ENCODE results near the genes SEMA6B and TICAM1.

GRCh38 chr19:4170949-4171797 lies 11.2 kb downstream of the SIRT6 start:
- PRO-cap, result no peak
CAGE:
- cytosol, long polyA minus RNA, result no peak
- cytosol, long polyA plus RNA, result no peak
- long polyA plus RNA, result no peak
- nucleus, long polyA minus RNA, result no peak
- nucleus, long polyA plus RNA, result no peak

GRCh38 chr19:4284180-4285051 lies 5.3 kb downstream of the SHD start:
- PRO-cap, result no peak
CAGE:
- cytosol, long polyA minus RNA, result no peak
- cytosol, long polyA plus RNA, result no peak
- long polyA plus RNA, result no peak
- nucleus, long polyA minus RNA, result no peak
- nucleus, long polyA plus RNA, result no peak

DNA sequence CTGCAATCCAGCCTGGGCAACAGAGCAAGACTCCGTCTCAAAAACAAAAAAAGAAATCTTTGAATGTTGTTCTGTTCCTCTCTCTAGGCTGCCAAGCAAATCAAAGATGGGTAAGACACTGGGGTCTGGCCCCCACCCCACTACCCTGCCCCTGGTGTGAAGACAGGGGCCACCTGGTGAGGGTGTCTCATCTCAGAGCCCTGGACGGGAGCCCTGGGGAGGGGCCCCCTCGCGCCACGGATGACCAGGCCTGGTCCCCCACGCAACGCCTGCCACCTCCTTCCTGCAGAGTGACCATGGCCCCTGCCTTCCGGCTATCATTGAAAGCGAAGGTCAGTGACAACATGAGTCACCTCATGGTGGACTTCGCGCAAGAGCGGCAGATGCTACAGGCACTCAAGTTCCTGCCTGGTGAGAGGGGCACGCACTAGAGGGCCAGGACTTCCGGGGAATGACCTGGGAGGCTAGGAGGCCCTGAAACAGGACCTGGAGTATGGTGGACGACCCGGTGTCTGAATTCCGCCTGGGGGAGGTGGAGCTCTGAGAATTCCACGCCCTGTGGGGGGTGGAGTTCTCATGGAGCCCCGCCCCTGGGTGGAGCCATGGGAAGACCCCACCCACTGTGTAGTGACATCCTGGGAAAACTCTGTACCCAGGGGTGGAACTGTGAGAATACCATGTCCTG lies 5.9 kb downstream of the FSD1 start:
- PRO-cap, result unidirectional peak, plus-strand start at position 544 of the sequence
CAGE:
- cytosol, long polyA minus RNA, result no peak
- cytosol, long polyA plus RNA, result no peak
- long polyA plus RNA, result no peak
- nucleus, long polyA minus RNA, result no peak
- nucleus, long polyA plus RNA, result no peak

- PRO-cap, result no peak
CAGE:
- cytosol, long polyA minus RNA, result no peak
- cytosol, long polyA plus RNA, result no peak
- long polyA plus RNA, result no peak
- nucleus, long polyA minus RNA, result no peak
- nucleus, long polyA plus RNA, result no peak
Measured at GRCh38 chr19:4340923-4341189, 2.2 kb upstream of the STAP2 start.

DNA sequence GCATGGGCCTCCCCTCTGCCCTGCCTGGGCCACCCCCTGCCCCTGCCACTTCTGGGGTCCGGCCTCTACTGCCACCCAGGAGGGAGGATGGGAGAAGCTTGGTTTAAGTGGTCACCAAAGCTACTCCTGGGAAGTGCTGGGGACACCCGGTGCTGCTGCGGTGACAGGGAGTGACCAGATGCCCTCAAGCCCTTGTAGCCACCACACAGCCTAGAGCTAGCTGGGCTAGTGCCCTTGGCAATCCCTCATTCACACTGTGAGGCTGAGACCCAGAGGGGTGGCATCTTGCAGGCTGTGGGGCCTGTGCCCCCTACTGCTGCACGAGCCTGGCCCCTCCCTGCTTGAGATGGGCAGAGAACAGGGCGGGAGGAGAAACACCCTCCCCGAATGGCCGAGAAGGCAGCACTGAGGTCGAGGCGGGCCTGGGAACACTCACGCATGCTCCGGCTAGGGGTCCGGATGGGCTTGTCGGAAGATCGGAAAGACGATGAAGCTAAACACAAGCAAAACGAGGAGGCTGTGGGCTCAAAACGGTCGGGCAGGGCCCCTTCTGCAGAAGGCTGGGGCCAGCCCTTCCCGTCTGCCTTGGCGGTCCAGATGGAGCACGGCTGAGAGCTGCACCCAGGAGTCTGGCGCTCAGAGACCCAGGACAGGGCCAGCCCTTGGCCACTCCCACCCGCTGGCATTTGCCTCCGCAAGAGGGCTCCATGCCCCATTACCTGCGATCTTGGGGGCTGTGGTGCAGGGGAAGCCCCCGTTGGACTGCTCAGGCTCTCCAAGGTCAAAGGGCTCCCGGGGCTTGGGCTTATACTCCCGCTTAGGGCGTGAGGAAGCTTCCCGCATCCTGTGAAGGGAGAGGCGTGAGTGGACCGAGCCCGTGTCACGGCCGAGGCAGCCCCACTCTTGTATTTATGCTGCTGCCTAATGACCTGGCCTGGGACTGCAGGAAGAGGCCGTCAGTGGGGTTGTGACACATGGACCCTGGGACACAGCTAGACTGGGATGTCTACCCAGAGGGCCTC lies 18.8 kb downstream of the MPND start:
- PRO-cap, result no peak
CAGE:
- cytosol, long polyA minus RNA, result no peak
- cytosol, long polyA plus RNA, result no peak
- long polyA plus RNA, result no peak
- nucleus, long polyA minus RNA, result no peak
- nucleus, long polyA plus RNA, result no peak

GRCh38 chr19:4366240-4367199 lies 23.2 kb downstream of the MPND start:
- PRO-cap, result no peak
CAGE:
- cytosol, long polyA minus RNA, result no peak
- cytosol, long polyA plus RNA, result no peak
- long polyA plus RNA, result no peak
- nucleus, long polyA minus RNA, result no peak
- nucleus, long polyA plus RNA, result no peak

DNA sequence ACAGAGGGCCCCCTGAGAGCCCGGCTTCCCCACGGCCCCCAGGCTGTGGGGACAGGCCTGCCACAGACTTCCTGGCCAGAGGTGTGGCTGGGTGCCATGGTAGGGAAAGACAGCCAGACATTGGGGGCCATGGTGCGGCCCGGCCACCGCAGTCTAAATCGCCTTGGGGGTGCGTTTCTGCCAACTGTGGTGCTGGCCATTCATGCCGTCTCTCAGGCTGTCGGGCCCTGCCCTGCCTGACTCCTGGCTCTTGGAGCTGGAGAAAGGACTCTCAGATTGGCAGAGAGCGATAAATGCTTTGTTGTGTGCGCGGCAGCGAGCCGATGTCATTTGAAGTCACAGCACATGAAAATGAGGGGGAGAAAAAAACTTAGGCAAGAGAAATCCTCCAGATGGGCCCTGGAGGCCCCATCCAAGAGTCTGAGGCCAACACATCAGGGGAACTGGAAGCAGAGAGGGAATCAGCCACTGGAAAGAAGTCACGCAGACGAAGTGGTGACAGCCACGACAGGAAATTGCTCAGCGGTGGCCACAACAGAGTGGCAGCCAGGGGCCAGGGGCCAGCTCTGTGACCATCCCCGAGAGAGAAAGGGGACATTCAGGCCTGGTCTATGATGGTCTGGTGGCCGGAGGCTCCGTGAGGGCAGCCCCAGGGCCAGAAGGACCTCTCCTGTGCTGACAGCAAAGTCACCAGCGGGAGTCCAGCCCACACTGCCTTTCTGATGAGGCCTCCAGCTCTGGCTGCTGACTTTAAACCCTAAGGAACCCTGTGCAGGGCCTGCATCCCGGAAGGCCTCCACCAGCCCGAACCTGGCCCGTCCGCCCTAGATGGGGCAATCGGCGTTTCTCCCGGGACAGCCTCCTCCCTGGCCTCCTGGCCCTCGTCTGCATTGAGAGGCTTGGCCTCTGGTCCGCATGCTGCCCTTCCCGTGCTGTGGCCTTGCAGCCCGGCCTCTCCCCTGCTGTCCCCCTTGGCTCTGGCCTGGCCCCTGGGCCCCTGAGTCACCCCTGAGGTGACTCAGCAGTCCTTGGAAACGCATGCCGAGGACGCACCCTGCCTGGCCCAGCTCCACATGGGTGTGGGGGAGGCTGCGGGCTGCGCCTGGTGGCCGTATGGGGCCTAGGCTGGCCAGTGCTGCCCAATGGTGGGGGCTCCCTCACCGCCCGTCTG lies 26.2 kb downstream of the SH3GL1 start:
- PRO-cap, result bidirectional peak, plus-strand start at position 1,074 of the sequence, minus-strand start at position 887 of the sequence
CAGE:
- cytosol, long polyA minus RNA, result no peak
- cytosol, long polyA plus RNA, result no peak
- long polyA plus RNA, result no peak
- nucleus, long polyA minus RNA, result no peak
- nucleus, long polyA plus RNA, result no peak

- PRO-cap, result no peak
CAGE:
- cytosol, long polyA minus RNA, result no peak
- cytosol, long polyA plus RNA, result no peak
- long polyA plus RNA, result no peak
- nucleus, long polyA minus RNA, result no peak
- nucleus, long polyA plus RNA, result no peak
Measured at GRCh38 chr19:4399531-4400182, 690 bp downstream of the SH3GL1 start.

DNA sequence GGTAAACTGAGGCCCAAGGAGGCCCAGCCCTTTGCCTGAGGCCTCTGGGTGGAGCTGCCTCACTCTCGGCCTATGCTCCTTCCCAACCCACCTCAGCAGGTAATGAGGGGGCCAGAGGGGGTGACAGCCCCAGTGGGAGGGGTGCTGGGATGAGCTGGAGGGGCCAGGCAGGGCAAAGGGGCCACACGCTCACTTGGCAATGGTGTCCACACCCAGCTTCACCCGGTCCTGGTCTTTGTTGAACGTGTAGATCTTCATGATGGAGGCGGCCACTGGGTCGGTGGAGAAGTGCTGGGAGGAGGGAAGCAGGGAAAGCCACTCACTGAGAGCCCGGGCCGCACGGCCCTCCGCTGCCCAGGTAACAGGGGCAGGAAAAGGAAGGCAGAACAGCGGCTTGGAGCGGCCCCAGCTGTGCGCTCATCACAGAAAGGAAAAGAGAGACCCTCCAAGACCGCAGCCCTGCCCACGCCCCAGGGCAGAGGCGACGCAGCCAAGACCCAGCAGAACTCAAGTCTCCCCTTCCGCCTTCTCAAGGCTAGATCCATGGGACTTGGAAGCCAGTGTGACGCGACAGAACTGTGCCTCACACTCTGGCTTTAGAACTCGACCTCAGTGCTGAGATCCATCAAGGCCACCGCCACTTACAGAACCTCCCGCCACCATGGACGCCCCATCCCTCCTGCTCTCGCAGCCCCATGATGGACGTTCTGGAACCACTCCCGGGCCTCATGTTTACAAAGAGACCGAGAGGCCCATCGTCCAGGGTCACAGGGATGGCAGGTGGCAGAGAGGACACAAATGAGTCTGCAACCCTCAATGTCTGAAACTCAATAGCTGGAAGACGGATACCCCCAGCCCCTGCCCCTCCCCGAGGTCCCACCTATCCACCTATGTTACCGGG lies 9.2 kb downstream of the UBXN6 start:
- PRO-cap, result no peak
CAGE:
- cytosol, long polyA minus RNA, result no peak
- cytosol, long polyA plus RNA, result no peak
- long polyA plus RNA, result no peak
- nucleus, long polyA minus RNA, result no peak
- nucleus, long polyA plus RNA, result no peak

DNA sequence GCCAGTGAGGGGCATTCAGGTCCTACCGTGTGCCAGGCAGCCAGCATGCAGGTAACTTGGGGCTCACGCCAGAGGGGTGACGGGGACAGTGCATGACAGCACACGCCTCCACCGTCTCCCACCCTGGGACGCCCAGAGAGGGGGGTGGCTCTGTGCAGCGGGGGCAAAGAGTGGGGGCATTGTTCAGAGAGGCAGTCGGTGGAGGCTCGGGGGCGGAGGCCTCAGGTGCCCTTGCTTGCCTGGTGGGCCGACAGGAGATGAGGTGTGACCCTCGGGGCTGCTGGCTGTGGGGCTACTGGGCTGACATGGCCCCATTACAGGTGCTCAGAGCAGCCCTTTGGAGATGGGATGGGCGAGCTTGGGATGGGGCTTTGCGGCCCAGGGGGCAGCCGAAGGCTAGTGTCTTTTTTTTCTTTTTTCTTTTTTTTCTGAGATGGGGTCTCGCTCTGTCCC lies 18.4 kb downstream of the PLIN4 start:
- PRO-cap, result no peak
CAGE:
- cytosol, long polyA minus RNA, result no peak
- cytosol, long polyA plus RNA, result no peak
- long polyA plus RNA, result no peak
- nucleus, long polyA minus RNA, result no peak
- nucleus, long polyA plus RNA, result no peak

DNA sequence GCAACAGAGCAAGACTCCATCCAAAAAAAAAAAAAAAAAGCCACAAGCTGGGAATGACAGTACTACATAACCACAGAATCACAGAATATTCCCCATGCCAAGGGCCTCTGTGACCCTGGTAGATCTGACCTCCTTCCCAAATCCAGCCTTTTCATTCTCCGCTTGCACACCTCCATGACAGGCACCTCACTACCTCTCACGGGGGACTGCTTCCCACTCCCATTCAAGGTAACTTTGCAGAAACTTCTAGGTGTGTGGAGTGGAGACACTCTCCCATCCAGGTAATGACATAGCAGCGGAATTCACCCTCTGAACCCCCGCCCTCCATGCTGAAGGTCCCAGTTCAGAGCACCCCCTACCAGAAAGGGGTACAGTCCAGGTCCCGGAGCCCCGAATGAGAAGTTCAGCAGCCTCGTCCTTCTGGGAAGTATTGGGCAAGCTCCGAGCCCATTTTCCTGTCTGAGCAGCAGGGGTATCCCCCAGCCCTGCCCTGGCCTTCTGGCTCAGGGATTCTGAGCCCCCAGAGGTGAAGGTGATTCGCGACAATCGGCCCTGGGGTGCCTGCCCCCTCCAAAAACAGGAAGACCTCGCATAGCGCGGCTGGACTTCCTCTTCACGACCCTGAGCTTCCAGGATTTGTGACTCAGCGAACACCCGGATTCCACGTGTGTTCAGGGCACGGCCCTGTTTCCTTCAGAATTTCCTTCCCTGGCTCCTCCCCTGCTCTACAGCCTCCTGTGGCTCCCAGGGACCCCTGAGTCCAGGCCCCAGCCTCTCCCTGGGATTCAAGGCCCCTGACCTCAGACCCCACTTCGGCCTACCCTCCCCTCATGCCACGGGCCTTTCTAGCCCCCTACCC lies at the start of gene SEMA6B:
TSS of gene SEMA6B (minus strand) at position 514 of the 859 bp plus-strand sequence.
- PRO-cap, result bidirectional peak, plus-strand start at position 755 of the sequence, minus-strand start at position 638 of the sequence
CAGE:
- cytosol, long polyA minus RNA, result start-site peak on the minus strand centred at position 536 of the sequence, 47 bp wide, 106 reads
- cytosol, long polyA plus RNA, result no peak
- long polyA plus RNA, result start-site peak on the minus strand centred at position 517 of the sequence, 173 bp wide, 299 and 323 reads in 2 replicates
- nucleus, long polyA minus RNA, result start-site peak on the minus strand centred at position 509 of the sequence, 176 bp wide, 833 reads
- nucleus, long polyA plus RNA, result no peak

DNA sequence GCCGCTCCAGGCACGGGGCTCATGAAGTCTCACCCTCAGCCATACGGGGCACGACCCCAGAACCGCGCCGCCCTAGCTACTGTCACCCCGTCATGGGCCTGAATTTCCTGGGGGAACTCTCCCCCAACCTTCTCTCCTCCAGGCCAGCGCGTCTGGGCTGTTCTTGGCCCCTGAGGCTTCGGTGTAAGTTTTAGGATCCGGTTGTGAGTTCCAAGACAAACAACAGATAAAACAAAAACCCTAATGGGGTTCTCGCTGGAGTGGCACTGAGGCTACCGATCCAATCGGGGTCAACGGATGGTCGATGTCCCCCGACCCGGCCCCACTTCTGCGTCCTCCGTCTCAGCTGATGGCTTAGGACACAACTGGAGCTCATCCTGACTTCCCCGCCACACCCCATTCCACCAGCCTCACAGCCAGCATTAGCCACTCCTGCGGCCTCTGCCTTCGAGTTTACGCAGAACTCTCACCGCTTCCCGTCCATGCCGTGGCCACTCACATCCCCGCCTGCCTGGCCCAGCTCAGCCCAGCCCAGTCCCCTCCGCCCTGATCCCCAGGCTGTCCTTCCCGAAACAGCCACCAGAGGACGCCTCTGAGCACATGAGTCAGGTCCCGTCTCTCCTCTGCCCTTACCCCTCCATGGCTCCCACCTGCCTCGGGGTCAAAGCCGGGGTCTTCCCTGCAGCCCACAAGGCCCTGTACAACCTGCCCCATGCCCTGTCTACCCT lies 7.8 kb upstream of the SEMA6B start:
- PRO-cap, result no peak
CAGE:
- cytosol, long polyA minus RNA, result no peak
- cytosol, long polyA plus RNA, result no peak
- long polyA plus RNA, result no peak
- nucleus, long polyA minus RNA, result no peak
- nucleus, long polyA plus RNA, result no peak

GRCh38 chr19:4583758-4584948 lies 24.7 kb upstream of the SEMA6B start:
- PRO-cap, result unidirectional peak, plus-strand start at chr19:4584375
CAGE:
- cytosol, long polyA minus RNA, result no peak
- cytosol, long polyA plus RNA, result no peak
- long polyA plus RNA, result no peak
- nucleus, long polyA minus RNA, result no peak
- nucleus, long polyA plus RNA, result no peak

DNA sequence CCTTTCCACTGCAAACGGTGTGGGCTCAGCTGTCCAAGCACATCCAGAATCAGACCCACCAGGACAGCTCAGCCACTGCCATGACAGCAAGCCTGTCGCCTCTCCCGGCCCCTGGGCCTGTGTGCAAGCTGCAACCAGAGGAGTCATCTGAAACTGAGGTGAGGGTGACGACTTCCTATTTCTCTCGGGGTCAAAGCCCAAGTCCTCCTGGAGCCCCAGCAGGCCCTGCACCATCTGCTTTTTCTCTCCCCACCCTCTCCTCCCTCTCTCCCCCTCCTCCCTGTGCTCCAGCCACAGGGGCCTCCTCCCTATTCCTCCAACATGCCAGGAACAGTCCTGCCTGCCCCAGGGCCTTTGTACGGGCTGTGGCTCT lies 23.4 kb upstream of the MYDGF start:
- PRO-cap, result no peak
CAGE:
- cytosol, long polyA minus RNA, result no peak
- cytosol, long polyA plus RNA, result no peak
- long polyA plus RNA, result no peak
- nucleus, long polyA minus RNA, result no peak
- nucleus, long polyA plus RNA, result no peak

GRCh38 chr19:4709486-4710524 lies 13.8 kb downstream of the DPP9 start:
- PRO-cap, result no peak
CAGE:
- cytosol, long polyA minus RNA, result no peak
- cytosol, long polyA plus RNA, result no peak
- long polyA plus RNA, result no peak
- nucleus, long polyA minus RNA, result no peak
- nucleus, long polyA plus RNA, result no peak

DNA sequence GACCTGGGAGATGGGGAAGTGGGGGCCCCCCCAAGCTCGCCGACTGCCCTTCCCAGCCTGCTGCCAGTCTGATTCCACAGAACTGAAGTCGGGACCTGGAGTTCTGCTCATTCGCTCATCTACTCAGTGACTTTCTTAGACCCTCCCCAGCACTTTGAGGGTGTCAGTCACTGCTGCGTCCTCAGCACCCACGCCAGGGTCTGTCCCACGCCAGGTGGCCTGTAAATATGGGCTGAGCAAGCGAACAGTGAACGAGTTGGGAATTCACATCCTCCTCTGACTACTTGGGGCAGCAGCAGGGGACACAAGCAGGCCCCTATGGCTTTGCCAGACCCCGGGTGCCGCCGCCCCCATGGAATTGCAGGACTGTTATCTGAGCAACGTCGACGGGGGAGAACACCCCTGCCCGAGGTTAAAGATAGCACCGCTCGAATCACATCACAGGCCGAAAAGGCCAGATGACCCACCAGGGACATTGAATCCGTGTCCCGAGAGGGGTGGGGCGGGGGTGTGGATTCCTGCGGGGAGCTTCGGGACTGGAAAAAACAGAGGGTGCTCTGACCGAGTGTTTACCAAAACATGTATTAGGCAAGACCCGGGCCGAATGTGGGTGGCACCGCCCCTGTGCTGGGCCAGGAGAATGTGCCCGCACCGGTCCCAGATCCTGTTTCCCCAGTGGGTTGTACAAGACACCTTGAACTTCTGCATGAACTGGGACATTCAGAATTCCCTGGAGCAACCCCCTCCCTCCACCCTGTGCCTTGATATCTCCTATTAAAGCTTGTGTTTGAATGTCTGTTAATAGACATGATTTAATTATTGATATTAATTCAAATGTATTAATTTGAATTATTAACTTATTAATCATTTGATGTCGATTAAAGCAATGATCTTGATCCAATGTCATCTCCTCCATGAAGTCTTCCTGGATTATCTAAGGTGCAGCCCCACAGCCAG lies 9.1 kb downstream of the FEM1A start:
- PRO-cap, result no peak
CAGE:
- cytosol, long polyA minus RNA, result no peak
- cytosol, long polyA plus RNA, result no peak
- long polyA plus RNA, result no peak
- nucleus, long polyA minus RNA, result no peak
- nucleus, long polyA plus RNA, result no peak

- PRO-cap, result unidirectional peak, plus-strand start at chr19:4831397; bidirectional peak, plus-strand start at chr19:4831918, minus-strand start at chr19:4831712; unidirectional peak, minus-strand start at chr19:4831958
CAGE:
- cytosol, long polyA minus RNA, result start-site peak on the minus strand at chr19:4831709-4831725, 24 reads
- cytosol, long polyA plus RNA, result start-site peak on the minus strand at chr19:4831675-4831718, 181 and 207 reads in 2 replicates
- long polyA plus RNA, result start-site peak on the minus strand at chr19:4831665-4831718, 337 and 235 reads in 2 replicates
- nucleus, long polyA minus RNA, result start-site peak on the minus strand at chr19:4831674-4831726, 107 reads
- nucleus, long polyA plus RNA, result no peak
Measured at GRCh38 chr19:4831009-4832105, at the start of gene TICAM1. TSS of gene TICAM1 (minus strand) at chr19:4831712.

GRCh38 chr19:4866682-4867291 lies 680 bp downstream of the PLIN3 start:
- PRO-cap, result bidirectional peak, plus-strand start at chr19:4867114, minus-strand start at chr19:4867019
CAGE:
- cytosol, long polyA minus RNA, result no peak
- cytosol, long polyA plus RNA, result no peak
- long polyA plus RNA, result no peak
- nucleus, long polyA minus RNA, result no peak
- nucleus, long polyA plus RNA, result no peak

DNA sequence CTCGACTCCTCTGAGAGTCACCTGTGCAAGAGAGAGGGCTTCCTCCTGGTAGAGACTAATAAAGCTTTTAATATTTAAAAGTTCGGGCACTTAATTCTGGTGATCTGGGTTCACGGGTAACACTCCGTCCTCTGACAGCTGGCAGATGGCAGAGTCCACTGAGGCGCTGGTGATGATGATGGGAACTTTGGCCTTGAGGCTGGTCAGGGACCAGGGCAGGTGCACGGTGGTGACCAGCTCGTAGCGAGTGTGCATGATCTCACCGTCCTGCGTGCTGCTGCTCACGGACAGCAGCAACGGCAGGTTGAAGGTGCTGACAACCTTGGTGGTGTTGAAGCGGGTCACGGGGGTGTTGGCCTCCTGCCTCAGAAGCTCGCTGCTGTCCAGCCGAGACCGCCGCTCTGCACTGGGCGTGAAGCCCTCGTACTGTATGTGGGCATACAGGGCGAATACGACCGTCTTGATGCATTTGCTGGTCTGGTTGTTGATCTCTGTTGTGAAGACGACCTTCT lies 11.7 kb downstream of the ARRDC5 start:
- PRO-cap, result no peak
CAGE:
- cytosol, long polyA minus RNA, result no peak
- cytosol, long polyA plus RNA, result no peak
- long polyA plus RNA, result no peak
- nucleus, long polyA minus RNA, result no peak
- nucleus, long polyA plus RNA, result no peak

- PRO-cap, result bidirectional peak, plus-strand start at chr19:4910144, minus-strand start at chr19:4909966
CAGE:
- cytosol, long polyA minus RNA, result start-site peak on the plus strand at chr19:4910120-4910212, 80 reads
- cytosol, long polyA plus RNA, result start-site peak on the plus strand at chr19:4910169-4910191, 42 and 70 reads in 2 replicates
- long polyA plus RNA, result start-site peak on the plus strand at chr19:4910122-4910212, 183 and 85 reads in 2 replicates
- nucleus, long polyA minus RNA, result start-site peak on the plus strand at chr19:4910061-4910222, 130 reads
- nucleus, long polyA plus RNA, result start-site peak on the plus strand at chr19:4910169-4910208, 48 and 48 reads in 2 replicates
Measured at GRCh38 chr19:4909647-4910578, 612 bp downstream of the UHRF1 start.